Left ventricle myocardium (tissue), 1 donor: ENCODE measurements around a stretch of chr15.

DNA sequence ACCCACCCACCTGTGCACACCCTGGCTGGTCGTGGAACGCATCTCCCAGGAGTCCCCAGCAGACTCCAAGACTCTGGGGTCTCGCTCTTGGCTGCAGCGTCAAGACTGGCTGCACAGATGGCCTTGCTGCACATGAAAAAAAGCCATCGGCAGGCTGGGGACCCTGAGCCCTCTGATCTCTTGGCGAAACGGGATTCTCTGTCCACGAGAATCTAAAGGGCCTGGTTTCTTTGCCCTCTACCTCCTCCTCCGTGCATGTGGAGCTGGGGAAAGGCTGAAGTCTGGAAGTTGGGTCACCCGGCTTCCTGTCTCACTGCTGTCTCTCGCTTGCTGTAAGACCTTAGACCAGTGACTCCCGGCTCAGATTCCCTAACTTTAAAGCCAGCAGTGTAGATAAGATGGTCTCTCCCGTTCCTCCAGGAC is 31.5 kb upstream of the SMAD3 start:
- PRO-cap: no peak

DNA sequence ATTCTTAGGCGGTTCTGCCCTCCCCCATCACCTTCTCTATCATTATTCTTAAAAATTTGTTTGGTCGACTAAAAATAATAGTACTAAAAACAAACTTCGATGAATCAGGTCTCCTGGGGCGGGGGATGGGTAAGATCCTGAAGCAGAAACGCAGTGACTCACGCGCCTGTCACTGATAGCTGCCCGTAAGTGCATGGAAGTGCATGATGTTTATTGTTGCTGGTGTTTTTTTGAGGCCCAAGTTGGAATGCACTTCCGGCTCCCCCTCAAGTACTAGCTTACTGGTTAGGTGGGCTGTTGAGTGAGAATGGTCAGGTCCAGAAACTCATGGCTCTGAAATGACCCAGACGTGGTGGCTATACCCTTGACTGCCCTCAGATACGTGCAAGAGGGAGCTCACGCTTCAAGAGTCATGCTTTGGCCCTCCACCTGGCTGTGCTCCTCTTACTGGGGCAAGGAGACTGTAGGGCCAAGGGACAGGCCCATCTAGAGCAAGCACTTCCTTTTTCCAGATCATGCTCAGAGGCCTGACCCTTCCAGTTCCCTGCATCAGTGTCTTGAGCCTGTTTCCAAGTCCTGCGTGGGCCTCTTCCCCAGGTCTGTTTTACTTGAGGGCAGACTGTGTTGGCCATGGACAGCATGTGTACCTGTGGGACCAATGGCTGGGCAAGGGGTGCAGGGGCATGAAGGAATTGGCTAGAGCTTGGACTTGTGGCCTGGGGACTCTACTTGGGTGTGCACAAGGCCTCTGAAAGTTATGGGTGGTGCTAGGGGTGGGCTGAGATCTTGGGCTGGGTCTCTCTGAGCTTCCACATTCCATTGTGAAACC is 11.0 kb downstream of the SMAD3 start:
- PRO-cap: no peak

DNA sequence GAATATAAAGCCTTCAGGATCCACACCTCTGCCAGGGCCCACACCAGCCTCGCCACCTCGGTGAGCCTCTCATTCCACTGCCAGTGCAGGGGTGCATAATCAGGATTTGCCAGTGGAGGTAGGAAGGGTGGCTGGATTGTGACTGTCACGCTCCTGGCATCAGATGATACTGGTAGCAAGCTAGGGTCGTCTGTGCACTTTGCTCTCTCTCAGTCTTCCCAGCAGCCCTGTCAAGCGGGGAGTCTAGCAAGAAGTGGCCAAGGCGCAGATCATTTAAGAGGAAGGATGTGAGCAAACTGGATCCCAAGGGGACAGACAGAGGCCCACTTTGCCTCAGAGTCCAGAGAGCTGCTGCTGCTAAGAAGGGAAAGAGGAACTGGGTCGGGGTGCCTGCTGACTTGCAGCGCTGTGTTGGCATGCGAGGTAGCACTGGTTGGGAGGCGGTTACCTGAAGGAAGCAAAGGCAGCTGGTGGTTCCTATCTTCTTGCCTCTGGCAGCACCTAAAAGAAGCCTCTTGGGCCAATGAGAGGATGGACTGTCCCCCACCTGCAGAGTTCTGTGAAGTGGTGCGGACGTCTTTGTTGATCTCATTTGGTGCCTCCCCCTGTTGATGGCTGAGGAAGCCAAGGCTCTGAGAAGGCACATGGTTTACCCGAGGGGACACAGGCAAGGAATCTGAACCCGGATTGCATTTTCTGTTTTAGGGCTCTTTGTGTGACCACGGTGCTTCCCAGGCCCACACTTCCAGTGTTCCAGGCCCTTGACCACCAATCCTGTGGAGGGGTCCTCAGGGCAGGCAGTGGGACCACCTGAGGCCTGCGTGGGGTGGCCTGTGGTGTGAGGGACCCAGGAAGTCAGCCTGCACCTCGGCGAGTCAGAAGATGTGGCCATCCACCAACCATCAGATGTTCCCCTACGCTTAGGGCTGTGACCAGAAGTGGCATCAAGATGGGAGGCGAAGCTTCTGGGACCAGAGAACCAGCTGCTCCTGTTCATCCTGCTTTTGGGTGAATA is 28.2 kb downstream of the SMAD3 start:
- PRO-cap: no peak

DNA sequence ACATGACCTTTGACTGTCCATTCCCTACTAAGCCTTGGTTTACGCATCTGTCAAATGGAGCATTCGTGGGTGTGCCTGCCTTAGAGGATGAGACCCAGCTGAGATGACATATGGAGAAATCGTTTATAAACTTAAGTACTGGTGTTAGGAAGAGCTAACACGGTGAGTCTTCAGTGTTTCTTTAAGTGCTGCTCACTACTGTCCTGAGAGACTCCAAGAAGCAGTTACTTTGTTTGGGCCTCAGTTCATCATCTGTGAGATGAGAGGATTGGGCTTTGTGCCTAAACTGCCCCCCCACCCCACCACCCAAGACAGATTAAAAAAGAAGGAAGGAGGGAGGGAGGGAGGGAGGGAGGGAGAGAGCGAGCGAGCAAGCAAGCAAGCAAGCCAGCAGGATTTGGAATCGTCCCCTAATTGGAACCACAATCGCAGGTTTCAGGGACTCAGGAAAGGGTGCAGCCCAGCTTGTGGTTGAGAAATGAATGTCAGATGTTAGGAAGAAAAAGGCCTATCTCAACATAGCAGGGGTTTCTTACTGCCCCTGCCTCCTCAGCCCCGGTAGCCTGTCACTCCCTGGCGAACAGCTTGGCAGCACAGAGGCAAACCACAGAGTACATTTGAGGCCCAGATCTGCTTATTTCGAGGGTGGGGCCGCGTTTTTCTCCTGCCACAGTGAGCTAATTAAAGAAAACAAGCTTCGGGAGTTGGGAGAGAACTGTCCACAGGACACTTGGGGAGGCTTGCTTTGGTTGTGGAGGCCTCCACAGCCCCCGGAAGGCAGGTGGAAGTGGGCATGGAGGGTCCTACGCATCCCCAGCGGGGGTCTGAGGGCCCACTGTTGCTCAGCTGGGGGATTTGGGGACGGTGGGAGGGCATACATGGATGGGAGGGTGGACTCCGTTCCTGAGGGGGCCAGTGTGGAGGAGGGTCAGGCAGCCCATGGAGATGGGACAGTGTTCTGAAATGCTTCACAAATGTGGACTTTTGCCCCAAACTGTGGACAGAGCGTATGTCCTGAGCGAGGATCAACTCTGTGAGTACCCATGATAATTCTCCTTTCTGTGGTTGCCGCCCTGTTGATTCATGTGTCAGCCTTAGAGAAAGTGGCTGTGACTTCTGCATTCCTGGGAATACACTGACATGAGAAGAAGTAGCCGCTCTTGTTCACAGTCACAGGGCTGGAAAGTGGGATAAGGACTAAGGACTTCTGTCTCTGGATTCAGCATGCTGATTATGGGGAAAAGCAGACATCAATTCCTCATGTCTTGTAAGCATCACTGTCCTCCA is 33.0 kb downstream of the SMAD3 start:
- PRO-cap: no peak

DNA sequence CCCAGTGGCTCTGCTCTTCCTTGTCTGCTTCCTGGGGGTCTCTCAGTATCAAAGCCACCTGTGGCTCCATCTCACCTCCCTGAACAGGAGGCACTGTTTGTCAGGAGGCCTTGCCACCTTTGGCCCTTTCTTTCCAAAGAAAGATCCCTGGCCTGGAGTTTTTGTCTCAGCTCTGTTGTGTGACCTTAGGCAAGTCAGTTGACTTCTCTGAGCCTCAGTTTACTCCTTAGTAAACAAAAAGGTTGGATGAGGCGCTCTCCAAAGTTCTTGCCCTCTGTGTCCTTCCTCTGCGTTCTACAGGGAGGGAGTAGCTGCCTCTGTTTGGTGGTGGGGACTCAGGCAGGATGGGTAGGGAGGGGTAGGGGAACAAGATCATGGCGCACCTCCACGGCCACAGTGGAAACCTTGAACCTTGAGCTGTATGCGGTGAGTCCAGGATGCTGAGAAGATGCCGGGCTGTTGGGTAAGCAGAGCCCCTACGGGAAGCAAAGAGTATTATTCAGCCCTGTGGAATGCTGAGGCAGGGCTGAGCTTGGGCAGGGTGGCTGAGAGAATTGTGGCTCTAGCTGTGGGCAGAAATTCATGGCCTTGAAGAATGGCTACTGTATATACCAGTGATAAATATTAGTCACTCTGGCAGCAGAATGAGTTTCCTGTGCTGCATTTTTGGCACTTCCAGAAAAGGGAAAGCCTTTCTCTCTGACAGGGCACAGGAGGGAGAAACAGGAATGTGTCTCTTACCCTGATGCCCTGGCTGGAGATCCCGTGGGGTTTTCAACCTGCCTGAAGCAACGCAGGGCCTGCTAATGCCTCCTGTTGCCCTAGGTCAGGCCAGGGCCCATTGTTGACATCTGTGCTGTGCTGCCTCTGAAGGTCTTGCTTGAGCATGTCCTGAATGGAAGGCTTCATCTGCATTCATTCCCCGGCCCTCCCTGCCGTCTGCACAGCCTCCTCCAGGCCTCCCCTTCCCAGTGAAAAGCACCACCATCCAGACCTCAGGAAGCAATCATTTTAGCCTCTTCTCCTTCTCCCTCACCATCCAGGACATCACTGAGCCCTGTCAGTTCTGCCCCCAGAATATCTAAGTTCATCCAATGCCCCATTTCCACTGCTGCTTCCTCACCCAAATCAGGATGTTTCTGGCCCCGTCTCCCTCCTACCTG is 40.0 kb downstream of the SMAD3 start:
- PRO-cap: no peak

GRCh38 chr15:67116153-67116821 is 50.9 kb downstream of the SMAD3 start:
- PRO-cap: no peak

GRCh38 chr15:67116860-67117450 is 51.6 kb downstream of the SMAD3 start:
- PRO-cap: no peak

- PRO-cap: no peak
These were observed 74.7 kb downstream of the AAGAB start for GRCh38 chr15:67179273-67180594.

DNA sequence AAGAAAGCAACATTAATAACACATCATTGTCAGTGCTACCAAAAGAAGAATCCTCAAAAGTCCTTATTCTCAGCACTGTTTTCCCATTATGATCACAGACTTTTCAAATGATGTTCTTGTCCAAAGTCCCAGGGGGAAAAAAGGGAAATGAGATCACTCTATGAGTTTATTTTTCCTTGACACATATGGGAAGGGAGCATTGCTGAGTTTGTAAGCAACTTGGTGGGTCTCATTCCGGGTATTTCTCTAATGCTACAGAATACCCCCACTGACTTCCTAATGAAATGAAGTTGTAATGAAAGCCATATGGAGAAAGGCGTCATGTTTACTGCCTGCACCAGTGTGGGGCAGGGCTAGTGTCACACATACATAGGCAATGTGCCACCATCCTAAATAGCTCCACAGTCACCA is 41.2 kb upstream of the C15orf61 start:
- PRO-cap: no peak

DNA sequence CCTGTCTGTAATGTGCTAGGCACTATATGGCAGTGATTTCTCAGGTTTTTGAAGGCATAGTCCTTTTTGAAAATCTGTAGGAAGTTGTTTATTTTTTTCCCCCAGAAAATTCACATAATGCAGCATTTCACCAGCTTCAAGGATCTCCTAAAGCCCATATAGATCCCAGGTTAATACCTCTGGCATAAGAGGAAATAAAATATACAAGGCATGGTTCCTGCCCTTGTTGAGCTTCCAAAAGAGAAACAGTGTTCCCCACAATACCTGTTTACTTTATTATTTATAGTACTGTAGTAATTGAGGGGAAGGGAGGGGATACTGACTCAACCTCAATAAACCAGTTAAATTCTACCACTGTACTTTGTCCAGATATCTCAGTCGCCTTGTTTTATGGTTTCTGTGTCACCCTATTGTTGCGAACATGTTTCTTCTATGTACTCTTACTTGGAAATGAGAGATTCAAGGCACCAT is 28.6 kb downstream of the MAP2K5 start:
- PRO-cap: no peak

GRCh38 chr15:67840224-67841171 is 15.2 kb downstream of the SKOR1 start:
- PRO-cap: bidirectional peak, plus-strand start at chr15:67840372, minus-strand start at chr15:67840045; bidirectional peak, plus-strand start at chr15:67840718, minus-strand start at chr15:67840707

- PRO-cap: no peak
These were observed 99.9 kb downstream of the SKOR1 start for GRCh38 chr15:67925049-67925799.

DNA sequence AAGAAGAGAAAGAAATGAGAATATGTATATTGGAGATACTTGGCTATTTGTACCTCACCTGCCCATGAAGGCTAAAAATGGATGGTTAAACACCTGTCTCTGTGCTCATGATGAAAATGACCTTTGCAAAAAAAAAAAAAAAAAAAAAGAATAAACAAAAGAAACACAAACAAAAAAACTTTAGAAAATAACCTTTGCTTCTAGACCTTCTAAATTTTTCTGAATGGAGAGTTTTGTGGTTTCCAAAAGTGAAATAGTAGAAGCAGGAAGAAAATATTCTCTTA is 52.1 kb downstream of the PIAS1 start:
- PRO-cap: no peak

- PRO-cap: no peak
These were observed 42.9 kb downstream of the CALML4 start for GRCh38 chr15:68162161-68162668.

GRCh38 chr15:68191821-68192761 is 13.0 kb downstream of the CALML4 start:
- PRO-cap: no peak

GRCh38 chr15:68209722-68210275 is 4.7 kb upstream of the CALML4 start:
- PRO-cap: no peak

GRCh38 chr15:68256346-68257465 is 20.8 kb upstream of the FEM1B start:
- PRO-cap: bidirectional peak, plus-strand start at chr15:68256868, minus-strand start at chr15:68256873; bidirectional peak, plus-strand start at chr15:68257349, minus-strand start at chr15:68257184

DNA sequence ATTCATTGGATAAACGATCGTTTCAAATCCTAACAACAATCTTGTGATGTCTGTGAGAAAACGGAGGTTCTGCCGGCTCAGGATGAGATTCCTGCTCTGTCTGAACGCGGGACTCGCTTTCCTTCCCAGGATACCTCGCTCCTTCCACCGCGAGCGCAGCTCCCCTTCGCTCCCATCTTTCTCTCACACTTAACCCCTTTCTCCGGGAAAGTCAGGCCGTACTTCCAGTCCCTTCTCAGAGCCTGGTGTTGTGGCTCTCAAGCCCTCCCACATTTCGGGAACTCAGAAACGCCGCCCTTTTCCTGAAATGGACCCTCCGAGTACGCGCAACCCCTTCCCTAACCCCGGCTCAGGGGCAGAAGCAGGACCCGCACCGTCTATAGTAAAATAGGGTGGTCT is 431 bp upstream of the FEM1B start:
- PRO-cap: bidirectional peak, plus-strand start at position 141 of the sequence, minus-strand start at position 102 of the sequence; bidirectional peak, plus-strand start at position 298 of the sequence, minus-strand start at position 252 of the sequence

DNA sequence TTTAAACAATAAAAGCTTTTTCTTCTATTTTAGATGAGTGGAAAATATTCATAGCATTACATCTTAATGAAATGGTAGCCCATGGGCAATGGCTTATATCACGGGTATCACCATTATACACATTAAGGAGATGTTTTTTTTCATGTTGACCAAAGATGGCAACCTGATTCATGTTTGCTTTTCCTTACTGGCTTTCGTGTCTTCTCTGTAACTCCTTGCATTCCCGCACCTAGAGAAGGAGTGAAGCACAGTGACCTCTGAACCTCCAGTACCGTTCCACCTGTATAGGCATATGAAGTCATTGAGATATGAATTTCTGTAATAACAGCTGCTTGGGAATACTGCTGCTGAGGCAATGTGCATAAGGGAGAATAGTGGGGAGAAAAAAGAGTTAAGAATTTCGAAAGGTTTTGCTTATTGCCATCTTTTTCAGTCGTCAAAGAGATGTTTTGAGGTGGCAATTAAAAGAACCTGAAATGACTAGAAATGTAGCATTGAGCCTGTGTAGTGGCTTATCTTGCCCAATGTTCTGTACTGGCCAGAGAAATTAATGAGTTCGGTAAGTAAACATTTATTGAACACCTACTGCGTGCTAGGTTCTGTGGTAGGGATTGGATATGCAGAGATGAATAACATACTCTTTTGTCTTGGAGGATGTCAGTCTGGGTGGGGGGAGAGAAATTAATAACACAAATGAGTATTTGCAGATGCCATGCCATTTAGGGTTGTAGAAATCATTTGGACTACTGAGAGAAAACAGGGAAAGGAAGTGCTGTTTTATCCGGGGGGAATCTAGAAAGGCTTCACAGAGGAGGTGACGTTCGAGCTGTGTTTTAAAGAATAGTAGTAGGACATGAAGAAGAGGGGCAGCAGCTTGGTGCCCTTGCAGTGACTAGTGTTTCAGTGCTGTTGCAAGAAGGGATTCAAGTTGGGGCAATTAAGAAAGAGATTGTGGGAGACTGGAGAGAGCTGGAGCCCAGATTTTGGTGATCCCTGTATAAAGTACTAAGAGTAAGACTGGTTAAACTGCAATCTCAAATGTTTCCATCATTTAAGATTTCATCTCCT is 2.5 kb downstream of the FEM1B start:
- PRO-cap: no peak

GRCh38 chr15:68298879-68299605 is 21.5 kb downstream of the FEM1B start:
- PRO-cap: no peak